Aortic smooth muscle cell (primary cell): Measurements from ENCODE around the gene PSMG1.

DNA sequence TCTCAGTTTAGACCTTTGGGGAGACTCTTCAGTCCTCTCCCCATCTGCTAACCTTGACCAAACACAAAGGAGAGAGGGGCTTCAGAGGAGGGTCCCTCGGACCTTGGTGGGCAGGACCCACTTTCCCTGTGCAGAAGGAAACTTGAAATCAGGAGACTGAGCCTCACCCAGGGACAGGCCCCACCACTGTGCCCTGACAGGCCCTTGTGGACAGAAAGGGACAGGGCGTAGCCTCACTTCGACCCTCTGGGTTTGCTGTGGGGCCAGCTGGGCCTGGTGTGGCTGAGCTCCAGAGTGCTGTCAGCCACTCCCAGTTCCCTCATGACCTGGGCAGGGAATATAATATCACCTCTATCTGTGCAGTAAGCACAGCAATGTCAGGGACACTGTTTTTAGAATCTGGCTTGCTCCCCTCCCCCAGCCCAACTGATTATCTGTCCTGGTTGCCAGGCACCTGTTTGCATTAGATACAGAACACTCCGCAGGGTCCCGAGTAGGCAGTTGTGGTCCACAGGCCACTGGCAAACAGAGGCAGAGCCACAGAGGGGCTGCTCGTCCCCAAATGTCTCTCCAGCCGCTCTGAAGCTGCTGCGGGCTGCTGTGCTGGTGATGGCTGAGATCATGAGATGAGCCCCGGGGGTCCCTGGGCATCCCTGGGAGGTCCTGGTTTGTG lies 51.4 kb downstream of the ETS2 start:
- RRBS: no CpG with 5 or more reads among the region's 9 CpGs

GRCh38 chr21:38897411-38897915 lies 91.7 kb downstream of the ETS2 start:
- RRBS: no CpG with 5 or more reads among the region's 2 CpGs

DNA sequence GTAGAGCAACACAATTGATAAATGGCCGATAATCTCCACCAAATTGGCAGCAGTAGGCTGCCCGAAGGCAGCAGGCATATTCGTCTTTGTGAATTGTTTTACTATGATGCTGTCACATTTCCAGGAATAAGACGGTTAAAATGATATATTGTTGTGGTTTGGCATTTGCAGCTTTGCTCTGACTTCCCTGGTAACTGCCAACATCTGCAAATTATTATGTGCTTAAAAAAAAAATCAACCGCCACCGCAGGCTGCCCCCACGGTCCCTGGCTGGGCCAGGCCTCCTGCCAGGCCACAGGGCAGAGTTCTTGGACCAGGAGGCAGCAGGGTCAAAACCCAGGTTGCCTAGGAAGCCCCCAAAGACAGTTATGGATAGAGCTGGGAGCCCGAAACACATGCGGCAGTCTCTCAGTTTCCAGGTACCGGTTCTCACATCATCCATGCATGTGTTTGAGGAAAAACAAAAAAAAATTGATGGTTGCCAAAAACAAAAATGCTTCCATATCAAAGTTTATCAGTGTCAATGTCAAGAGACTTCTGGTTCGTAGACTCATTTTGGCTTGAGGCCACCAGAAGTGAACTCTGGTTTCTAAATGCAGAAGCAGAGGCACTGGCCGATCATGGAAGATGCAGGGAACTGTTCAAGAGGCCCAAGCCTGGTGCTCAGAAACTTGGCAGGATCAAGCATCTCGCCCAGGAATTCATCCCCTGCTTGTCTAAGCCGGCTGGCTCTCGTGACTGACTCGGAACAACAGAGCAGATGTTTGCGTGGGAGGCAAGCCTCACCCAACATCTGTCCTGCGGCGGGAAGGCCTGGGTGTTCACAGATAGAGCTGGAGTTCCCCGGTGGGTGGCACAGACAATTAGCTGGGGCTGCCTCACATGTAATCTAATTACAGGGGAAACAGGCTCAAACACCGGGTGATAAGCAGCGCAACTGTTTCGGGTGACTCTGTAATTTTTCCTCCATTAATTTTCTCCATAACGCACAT lies 179.6 kb downstream of the ETS2 start:
- RRBS: 4% methylated on average over 5 of the region's 24 CpGs

GRCh38 chr21:39040483-39040959 lies 142.7 kb downstream of the PSMG1 start:
- RRBS: no CpG with 5 or more reads among the region's 3 CpGs

DNA sequence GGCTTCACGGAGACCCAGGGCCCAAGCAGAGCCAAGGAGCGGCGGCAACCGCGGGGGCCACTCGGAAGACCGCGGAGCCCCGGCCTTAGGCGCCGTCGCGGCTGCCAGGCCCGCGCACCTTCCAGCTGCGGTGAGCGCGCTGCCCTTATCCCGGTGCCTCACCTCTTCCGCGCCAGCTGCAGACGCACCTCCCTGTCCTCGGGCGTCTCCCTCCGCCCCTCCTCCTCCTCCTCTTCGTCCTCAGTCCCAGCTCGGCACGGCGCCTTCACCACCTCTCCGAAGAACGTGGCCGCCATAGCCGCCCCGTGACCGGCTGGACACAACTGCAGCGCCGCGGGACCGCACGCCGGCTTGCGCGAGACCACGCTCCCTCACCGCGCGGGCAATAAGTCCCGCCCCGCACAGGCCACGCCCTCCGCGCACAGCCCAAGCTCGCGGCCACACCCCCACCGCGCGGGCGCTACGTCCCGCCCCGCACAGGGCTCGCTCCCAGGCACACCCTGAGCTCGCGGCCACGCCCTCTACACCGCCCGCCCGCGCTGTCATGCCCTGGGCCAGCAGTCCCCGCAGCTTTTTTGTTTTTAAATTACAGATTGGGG lies at the start of gene PSMG1:
Gene PSMG1, minus strand, starts transcription at position 362 of the 599 bp plus-strand sequence.
- RRBS: 1% methylated on average over 18 of the region's 70 CpGs

- RRBS: no CpG with 5 or more reads among the region's 4 CpGs
These were observed 2.3 kb downstream of the BRWD1 start for GRCh38 chr21:39311281-39311480.

GRCh38 chr21:39340546-39341051 lies 8.3 kb downstream of the HMGN1 start:
- RRBS: no CpG with 5 or more reads among the region's 9 CpGs

DNA sequence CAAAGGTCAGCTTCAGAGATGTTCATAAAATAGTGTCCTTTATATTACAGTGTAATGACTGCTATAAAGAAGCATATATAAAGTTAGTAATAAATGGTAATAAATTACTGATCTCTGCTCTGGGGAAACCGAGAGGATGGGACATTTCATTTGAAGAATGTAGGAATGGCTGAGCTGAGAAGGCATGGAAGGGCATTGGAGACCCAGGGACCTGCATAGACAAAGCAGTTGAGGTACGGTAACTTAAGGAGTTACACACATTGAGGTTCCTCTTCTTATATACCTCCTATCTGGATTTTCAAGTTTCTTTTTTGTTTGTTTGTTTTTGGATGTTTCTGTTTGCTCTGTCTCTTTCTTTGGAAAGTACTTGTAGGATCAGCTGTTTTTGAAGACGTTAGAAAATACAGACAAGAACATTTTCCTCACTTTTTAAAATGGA lies 29.5 kb downstream of the B3GALT5 start:
- RRBS: no CpG with 5 or more reads among the region's 3 CpGs

GRCh38 chr21:39670080-39670795 lies 57.5 kb downstream of the B3GALT5 start:
- RRBS: no CpG with 5 or more reads among the region's 8 CpGs

GRCh38 chr21:40841882-40842304 lies 5.1 kb downstream of the DSCAM start:
- RRBS: no CpG with 5 or more reads among the region's 22 CpGs

GRCh38 chr21:41113018-41113897 lies 54.7 kb upstream of the BACE2 start:
- RRBS: 30% methylated on average over 1 of the region's 16 CpGs

DNA sequence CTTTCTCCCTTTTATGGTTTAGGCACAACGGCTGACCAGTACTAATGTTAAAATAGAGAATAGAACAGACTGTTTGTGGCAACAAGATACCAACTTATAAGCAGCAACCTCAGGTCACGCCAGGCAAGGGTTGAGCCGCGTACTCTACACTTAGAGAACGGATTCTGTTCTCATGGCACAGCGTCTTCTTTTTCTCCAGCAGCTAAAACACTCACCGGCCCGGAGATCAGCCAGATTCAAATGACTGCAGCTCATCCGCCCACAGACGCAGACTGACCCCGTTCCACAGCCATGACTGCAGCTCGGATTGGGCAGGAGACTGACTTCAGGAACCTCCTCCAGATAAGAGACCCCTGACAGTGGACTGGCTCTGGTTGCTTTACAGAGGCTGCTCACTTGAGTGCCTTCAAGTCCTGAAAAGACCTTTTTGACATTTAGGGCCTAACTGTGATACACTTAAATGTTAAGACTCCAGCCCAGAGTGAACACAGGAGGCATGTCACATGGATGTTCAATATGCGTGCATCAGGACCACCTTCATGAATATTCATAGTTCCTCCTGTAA lies 42.4 kb downstream of the BACE2 start:
- RRBS: no CpG with 5 or more reads among the region's 13 CpGs

DNA sequence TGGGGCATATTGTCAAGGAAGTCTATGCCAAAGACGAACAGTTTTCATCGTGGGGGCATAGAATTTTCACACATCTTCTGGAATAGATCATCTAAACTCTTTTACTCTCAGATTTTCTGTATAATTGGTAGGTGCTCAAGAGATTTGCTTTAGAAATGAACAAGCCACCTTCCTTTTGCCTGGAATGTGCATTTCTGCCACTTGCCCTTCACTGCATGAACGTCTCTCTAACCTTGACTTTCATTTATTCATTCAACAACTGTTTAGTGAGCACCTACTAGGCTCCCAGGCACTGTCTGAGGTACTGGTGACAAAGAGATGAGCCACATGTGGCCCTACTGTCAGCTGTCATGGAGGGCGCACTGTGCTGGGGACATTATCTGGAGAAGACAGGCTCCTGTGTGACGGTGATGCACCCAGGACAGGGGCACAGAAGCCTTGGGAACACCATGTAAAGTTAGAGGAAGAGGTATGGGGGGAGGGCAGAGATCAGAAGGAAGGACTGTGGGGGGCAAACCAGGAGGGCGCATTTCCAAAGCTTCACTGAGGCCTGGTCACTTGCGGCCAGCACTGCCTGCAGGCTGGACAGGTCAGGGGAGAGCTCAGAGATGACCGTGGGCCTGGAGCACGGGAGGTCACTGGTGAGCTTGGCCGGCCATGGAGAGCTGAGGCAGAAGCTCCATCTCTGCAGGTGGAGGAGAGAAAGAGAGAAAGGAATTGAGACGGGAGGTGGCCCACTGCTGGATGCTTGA lies 46.7 kb downstream of the BACE2 start:
- RRBS: no CpG with 5 or more reads among the region's 11 CpGs

- RRBS: no CpG with 5 or more reads among the region's 32 CpGs
These were observed 48.4 kb downstream of the BACE2 start for GRCh38 chr21:41216016-41217036.

DNA sequence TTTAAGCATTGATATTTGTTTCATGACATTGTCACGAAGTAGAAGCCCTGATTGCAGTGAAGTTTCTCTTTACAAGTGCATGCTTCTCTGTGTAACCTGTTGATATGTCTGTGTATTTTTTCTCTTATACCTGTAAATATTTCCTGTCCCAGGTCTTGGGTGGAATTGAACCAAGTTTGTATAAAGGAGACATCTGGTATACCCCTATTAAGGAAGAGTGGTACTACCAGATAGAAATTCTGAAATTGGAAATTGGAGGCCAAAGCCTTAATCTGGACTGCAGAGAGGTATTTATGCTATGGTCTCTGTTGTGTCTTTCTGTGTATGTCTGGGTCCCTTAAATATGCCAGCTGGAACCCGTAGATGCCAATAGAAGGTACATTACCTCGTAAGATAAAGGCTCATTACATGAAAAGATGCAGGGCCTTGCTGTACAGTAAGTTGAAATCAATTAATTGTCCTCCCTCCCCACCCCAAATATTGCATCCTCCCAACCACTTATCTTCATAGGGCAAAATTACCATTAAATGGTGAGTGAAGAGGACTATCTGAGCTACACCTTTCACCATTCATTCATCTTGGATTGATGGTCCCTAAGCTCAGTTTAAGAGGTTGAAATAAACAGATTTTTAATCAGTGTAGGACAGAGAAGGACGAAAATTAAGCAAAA lies 73.2 kb upstream of the FAM3B start:
- RRBS: no CpG with 5 or more reads among the region's 4 CpGs

- RRBS: no CpG with 5 or more reads among the region's 33 CpGs
These were observed 7.4 kb downstream of the MX2 start for GRCh38 chr21:41368845-41369950.

- RRBS: no CpG with 5 or more reads among the region's 7 CpGs
These were observed 8.6 kb downstream of the TMPRSS2 start for GRCh38 chr21:41499379-41499807.

DNA sequence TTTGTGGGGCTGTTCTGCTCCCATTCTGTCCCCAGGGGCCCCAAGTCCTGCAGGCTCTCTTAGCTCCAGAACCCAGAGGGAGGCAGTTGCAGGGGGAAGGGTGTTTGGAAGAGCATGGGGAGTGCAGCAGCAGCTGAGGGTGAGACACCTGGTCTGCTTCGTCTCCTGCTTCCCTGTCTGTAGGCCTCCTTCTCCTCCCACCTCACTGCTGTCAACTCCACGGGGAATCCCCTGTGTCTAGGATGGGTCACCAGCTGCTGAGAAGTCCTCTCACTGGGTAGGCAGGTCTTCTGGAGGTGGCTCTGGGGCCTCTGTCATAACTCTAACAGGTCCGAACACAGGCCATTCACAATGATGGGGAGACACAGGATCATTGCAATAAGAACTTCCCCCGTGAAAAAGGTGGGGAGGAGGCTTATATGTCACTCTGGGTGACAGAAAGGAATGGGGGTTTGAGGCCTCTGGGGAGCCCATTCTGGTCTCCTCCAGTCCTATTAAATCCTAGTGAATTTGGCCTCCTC lies 13.1 kb upstream of the TMPRSS2 start:
- RRBS: no CpG with 5 or more reads among the region's 4 CpGs

- RRBS: no CpG with 5 or more reads among the region's 10 CpGs
These were observed 18.8 kb upstream of the TMPRSS2 start for GRCh38 chr21:41526695-41527231.

- RRBS: no CpG with 5 or more reads among the region's 7 CpGs
These were observed 71.9 kb upstream of the TMPRSS2 start for GRCh38 chr21:41579625-41580557.